Gallbladder (tissue), 1 donor: ENCODE measurements around a stretch of chr4.

DNA sequence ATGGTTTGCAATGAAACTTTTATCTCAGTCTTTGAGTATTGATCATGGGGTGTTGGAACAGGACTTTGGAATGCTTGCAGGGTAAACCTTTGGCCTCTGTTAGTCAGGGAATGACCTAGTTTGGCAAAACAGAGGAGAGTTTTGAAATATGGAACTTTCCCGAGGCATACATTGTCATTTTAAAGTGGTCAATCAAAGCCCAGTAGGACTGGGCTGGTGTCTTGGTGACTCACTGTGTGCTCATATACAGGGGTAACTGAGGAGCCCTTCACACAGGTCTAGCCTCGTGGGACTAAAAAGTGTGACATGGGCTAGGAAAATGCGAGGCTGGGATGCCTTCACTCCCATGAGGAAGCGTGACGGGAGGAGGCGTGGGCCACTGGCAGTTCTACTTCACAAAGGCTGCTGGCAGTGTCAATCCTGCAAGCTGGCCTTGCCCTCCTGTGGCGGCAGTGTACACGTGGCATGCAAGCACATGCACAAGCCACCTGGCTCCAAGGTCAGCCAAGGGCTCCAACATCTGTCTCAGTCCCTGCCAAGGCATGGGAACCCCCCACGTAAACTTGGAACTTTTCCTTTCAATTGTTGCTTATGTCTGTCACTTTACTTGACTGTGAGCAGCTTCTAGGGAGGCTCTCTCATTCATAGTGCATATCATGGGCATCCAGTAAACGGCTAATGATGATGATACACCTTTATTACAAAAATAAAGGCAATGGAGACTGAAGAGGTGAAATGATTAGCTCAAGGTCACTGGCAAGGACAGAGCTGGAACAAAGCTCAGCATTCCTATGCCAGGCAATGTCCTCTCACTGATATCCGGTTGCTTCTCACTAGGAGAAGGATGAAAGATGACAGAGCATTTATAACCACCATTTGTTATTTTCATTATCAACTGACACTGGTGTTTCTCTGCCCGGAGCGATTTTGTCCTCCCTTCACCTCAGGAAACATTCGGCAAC, 5.1 kb upstream of the F11 start:
- PRO-cap, result no peak

DNA sequence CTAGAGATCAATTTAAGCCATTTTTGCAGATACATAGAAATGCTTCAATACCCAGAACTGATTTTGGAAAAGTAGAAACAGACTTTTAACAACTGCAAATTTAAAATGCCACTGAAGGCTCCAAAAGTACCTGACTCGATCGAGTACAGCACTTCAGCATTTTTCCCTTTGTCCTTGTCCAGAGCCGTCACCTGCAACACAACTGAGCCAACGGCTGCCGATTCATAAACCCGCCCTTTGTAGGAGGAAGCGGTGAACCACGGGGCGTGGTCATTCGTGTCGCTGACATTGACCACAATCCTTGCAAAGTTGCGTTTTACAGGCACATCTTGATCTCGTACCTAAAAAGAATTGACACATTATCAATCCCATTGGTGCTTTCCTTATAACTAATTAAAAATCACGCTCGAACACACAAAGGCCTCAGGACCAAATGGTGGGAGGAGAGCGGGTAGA, 72.7 kb upstream of the MTNR1A start:
- PRO-cap, result no peak

- PRO-cap, result no peak
These were observed 54.6 kb downstream of the FAT1 start for GRCh38 chr4:186668797-186669674.

- PRO-cap, result bidirectional peak, plus-strand start at chr4:186725907, minus-strand start at chr4:186725592; unidirectional peak, minus-strand start at chr4:186725974; bidirectional peak, plus-strand start at chr4:186726179, minus-strand start at chr4:186725974
These were observed 2.3 kb upstream of the FAT1 start for GRCh38 chr4:186725789-186726435.

DNA sequence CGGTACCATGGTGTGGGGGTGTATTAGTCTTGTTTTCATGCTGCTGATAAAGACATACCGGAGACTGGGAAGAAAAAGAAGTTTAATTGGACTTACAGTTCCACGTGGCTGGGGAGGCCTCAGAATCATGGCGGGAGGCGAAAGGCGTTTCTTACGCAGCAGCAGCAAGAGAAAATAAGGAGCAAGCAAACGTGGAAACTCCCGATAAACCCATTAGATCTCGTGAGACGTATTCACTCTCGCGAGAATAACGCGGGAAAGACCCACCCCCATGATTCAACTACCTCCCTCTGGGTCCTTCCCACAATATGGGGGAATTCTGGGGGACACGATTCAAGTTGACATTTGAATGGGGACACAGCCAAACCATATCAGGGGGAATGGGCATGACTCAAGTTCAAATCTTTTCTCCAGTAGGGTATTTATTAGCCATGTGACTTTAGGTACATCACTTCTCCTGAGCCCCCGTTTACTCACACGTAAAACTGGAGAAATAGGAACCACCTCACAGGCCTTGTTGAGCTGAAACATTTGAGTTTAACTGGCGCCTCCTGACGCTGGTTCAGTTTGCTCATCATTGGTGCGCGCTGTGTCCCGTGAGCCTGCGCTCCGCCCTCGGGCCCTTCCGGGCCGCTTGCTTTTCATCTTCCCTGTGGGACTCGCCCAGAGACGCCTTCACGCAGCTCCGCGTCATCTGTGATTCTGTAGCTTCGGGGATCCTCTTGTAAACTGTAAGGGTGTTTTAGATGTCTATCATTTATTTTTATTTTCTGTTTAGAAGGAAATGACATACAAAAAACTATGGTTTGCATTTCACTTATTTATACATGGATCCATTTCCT, 35.5 kb upstream of the FAT1 start:
- PRO-cap, result no peak

GRCh38 chr4:187307265-187307482, 583.5 kb upstream of the FAT1 start:
- PRO-cap, result no peak

- PRO-cap, result no peak
These were observed 67.6 kb downstream of the TRIML1 start for GRCh38 chr4:188206818-188207290.

DNA sequence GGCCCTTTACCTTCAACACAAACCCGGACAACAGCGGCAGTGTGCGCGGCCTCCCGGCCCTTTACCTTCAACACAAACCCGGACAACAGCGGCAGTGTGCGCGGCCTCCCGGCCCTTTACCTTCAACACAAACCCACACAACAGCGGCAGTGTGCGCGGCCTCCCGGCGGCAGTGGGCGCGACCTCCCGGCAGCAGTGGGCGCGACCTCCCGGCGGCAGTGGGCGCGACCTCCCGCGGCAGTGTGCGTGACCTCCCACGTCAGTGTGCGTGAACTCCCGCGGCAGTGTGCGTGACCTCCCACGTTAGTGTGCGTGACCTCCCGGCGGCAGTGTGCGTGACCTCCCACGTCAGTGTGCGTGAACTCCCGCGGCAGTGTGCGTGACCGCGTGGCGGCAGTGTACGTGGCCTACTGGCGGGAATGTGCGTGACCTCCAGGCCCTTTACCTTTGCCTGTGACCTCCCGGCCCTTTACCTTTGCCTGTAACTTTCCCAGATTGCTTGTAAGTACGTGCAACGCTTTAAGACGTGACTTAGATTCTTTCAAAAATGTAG, 576.6 kb upstream of the FRG1 start:
- PRO-cap, result no peak

DNA sequence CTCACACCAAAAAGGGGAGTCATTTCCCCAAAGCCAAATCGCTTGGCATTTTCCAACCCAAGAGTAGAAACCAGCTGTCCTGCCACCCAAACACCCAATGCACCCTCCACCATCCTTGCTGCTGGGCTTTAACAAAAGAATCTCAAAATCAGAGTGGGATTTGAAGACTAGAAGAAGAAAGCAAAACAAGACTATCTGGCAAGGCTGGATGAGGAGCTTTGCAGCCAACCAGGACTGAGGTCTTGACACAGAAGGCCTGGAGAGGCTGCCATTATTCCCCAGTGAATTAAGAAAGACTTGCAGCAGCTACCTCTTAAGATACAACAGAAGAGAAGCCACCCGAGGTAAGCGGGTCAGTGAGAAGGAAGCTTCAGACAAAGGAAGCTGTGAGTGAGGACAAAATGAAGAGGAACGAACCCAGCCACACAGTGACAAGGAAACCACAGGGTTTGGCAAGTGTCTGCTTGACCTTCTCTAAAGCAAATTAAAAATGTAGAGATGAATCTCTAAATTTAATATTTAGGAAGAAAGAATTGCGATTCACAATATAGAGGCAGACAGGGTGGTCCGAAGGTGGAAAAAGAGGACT, 281.9 kb upstream of the FRG1 start:
- PRO-cap, result no peak

- PRO-cap, result no peak
These were observed 205.9 kb upstream of the FRG1 start for GRCh38 chr4:189734626-189735255.